Transverse colon (tissue), 4 donors: ENCODE measurements around a stretch of chr4.

GRCh38 chr4:76639336-76639734 lies 204.3 kb downstream of the SHROOM3 start:
- PRO-cap, result no peak
- RAMPAGE, long total RNA, 4 experiments, result no peak in any of the 4 experiments

- PRO-cap, result no peak
- RAMPAGE, long total RNA, 4 experiments, result no peak in any of the 4 experiments
Observed at GRCh38 chr4:76867542-76868693, 30.0 kb downstream of the SOWAHB start.

DNA sequence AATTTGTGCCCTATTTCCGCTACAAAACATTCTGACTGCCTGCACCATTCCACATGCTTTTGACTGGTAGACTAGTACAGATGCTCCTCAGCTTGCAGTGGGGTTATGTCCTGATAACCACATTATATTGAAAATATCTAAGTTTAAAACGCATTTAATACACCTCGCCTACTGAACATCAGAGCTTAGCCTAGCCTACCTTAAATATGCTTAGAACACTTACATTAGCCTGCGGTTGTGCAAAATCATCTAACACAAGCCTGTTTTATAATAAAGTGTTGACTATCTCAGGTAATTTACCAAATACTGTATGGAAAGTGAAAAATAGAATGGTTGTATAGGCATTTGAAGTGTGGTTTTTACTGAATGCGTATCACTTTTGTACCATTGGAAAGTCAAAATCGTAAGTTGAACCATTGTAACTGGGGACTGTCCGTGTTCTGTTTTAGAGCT lies 11.9 kb downstream of the SEPTIN11 start:
- PRO-cap, result no peak
- RAMPAGE, long total RNA, 4 experiments, result no peak in any of the 4 experiments

DNA sequence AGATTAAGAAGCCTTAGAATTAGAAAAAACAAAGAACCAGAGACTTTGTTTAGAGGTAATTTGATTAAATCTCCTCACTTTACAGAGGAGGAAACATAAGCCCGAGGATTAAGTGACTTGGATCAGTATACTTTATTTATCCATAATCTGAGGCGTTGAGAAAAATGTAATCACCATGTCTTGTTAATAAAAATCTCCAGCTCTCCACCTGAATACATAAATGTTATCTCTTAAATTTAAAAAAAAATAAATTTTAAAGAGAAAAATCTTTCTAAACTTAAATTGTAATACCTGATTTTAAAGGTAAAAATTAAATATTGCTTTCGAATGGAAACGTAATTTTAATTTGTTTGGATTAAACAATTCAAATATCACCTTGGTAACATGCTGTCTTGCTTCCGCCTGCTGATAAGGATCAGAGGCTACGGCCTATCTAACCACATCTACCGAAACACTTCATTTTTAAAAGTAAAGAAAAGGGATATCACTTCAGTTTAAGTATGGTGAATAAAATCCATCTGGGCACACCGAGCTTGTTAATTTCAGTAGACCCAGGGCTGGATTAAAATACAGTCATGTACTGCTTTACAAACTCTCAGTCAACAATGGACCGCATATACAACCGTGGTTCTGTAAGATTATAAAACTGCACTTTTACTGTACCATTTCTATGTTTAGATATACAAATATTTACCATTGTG lies 39.6 kb downstream of the SEPTIN11 start:
- PRO-cap, result no peak
- RAMPAGE, long total RNA, 4 experiments, result no peak in any of the 4 experiments

DNA sequence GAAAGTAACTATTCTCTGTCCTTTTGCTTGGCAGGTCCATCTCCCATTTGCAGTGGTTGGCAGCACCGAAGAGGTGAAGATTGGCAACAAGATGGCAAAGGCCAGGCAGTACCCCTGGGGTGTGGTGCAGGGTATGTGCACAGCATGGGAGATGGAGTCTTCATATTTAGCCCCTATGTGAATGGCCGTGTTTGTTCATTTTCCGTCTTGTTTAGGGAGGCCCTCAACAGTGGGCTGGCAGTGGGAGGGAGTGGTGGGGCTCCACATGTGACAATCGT lies 56.7 kb downstream of the CCNI start:
- PRO-cap, result no peak
- RAMPAGE, long total RNA, 4 experiments, result no peak in any of the 4 experiments

DNA sequence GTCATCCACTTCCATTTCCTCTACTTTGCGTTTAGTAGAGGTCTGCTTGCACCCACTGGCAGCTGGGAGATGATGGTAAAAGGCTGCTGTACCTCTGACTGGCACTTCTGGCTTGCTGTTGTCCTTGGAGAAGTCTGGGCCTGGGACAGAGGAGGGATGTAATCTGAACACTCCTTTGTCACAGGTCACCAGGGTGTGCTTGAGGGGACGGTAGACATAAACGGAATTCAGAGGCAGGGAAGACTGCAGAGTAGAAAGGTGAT lies 27.5 kb downstream of the CCNI start:
- PRO-cap, result no peak
- RAMPAGE, long total RNA, 4 experiments, result no peak in any of the 4 experiments

DNA sequence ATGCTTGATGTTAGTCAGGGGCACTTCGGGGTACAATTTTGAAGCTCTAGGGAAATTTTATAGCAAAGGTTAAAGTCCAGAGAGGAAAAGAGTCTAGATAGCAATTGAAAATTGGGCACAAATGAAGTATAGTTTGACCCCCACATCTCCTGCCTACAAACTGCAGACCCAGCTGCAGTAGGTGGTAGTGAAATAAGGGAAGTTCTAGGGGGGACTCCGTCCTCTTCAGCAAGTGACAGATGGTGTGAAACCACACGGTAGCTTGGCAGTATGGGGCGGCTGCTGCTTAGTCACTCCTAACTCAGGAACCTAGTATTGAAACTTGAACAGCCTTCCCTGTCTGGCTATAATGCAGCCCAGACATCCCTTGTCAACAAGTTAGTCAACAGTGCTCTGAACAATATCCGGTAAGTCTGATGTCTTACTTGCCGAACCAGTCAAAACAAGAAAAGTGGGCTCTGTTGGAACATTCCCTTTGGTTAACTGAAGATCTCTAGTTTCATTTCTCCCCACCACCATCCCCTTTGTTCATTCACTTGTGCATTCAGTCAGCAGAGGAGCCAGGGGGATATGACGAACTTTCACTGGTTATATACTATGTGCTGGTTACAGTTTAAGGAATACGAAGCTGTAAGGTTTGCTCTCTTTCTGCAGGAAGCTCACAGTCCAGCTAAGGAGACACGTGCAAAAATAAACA lies 18.7 kb upstream of the CXCL13 start:
- PRO-cap, result no peak
- RAMPAGE, long total RNA, 4 experiments, result no peak in any of the 4 experiments

GRCh38 chr4:77741541-77742188 lies 77.5 kb downstream of the CNOT6L start:
- PRO-cap, result no peak
- RAMPAGE, long total RNA, 4 experiments, result start-site peak on the minus strand in 1 of 4 experiments, at chr4:77741608-77742284 at its widest, 10 reads per replicate

- PRO-cap, result no peak
- RAMPAGE, long total RNA, 4 experiments, result no peak in any of the 4 experiments
Observed at GRCh38 chr4:77756076-77756659, 63.0 kb downstream of the CNOT6L start.

- PRO-cap, result no peak
- RAMPAGE, long total RNA, 4 experiments, result no peak in any of the 4 experiments
Observed at GRCh38 chr4:77795031-77795978, 23.9 kb downstream of the CNOT6L start.

DNA sequence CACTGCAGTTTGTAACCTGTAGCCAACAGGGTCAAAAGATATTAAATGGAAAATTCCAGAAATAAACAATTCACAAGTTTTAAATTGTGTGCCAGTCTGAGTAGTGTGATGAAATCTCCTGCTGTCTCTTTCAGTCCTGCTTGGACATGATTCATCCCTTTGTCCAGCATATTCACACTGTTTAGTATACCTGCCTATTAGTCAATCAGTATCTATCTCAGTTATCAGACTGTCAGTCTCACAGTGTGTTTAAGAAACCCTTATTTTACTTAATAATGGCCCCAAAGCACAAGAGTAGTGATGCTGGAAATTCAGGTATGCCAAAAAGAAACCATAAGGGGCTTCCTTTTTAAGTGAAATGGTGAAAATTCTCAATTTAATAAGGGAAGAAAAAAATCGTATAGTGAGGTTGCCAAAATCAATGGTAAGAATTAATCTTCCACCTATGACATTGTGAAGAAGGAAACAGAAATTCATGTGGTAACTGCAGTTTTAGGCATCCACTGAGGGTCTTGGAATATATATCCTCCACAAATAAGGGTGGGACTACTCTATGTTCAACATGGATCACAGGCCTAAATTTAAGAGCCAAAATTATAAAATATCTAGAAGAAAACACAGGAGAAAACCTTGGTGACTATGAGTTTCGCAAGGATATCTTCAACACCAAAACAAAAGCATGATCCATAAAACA lies 21.7 kb downstream of the CNOT6L start:
- PRO-cap, result no peak
- RAMPAGE, long total RNA, 4 experiments, result start-site peak on the minus strand in 1 of 4 experiments, centred at position 263 of the sequence, 8 reads per replicate

GRCh38 chr4:77810469-77811295 lies 8.5 kb downstream of the CNOT6L start:
- PRO-cap, result no peak
- RAMPAGE, long total RNA, 4 experiments, result no peak in any of the 4 experiments

- PRO-cap, result bidirectional peak, plus-strand start at chr4:77818591, minus-strand start at chr4:77818266; bidirectional peak, plus-strand start at chr4:77818841, minus-strand start at chr4:77818710; bidirectional peak, plus-strand start at chr4:77819113, minus-strand start at chr4:77819053; bidirectional peak, plus-strand start at chr4:77819307, minus-strand start at chr4:77819192
- RAMPAGE, long total RNA, 4 experiments, result start-site peak on the minus strand in 1 of 4 experiments, at chr4:77818573-77818779 at its widest, 8 reads per replicate
Observed at GRCh38 chr4:77818480-77819240, 508 bp downstream of the CNOT6L start.

- PRO-cap, result no peak
- RAMPAGE, long total RNA, 4 experiments, result no peak in any of the 4 experiments
Observed at GRCh38 chr4:77853124-77853574, 9.5 kb upstream of the MRPL1 start.

GRCh38 chr4:77922304-77922859 lies 59.8 kb downstream of the MRPL1 start:
- PRO-cap, result no peak
- RAMPAGE, long total RNA, 4 experiments, result no peak in any of the 4 experiments

DNA sequence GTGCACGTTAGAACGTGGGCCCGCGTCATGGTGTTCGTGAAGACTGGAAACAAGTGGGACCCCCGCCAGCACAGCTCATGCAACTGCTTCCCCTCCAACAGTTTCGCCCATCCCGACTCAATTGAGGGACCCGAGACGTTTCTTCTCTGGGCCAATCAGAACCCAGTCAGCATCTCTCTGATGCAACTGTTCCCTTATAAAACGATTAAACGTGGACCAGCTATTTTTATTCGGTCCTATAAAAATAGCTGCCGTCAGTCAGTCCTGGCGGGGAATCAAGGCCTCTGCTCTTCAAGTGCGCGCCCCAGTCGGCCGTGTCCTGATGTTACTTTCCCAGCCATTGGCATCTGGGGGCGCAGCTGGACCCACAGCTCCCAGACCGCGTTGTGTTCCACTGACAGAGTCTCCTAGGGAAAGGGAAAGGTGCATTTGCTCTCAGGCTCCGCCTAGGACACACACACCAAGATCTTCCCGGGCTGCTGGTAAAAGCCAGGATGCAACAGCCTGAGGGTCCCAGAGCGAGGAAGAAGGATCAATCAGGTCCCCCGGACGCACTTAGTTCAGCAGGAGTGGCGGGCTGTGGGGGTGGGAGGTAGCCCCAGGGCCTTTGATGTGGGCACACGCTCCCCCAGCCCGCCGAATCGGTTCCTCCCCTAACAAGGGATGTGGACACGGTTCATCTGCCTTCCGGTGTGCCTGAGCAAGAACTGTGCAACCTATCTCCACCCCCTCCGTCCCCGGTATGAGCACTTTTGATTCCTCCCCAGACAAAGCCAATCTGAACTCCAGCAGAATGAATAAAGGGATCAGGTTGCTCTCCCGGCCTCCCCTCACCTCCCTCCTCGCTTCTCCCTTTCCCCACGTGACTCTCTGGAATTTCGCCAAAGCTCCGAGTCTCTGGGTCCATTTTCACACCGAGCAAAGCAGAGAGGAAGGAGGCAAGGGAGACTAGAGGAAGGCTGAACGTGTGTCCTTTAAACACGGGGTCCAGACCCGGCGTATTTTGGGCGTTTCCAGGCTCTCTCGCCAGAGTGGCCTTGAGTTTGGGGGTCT lies 733 bp upstream of the FRAS1 start:
- PRO-cap, result unidirectional peak, plus-strand start at position 926 of the sequence
- RAMPAGE, long total RNA, 4 experiments, result no peak in any of the 4 experiments

GRCh38 chr4:78455071-78455383 lies 96.5 kb upstream of the ANXA3 start:
- PRO-cap, result unidirectional peak, minus-strand start at chr4:78455163
- RAMPAGE, long total RNA, 4 experiments, result no peak in any of the 4 experiments

GRCh38 chr4:78622300-78623035 lies 70.9 kb downstream of the ANXA3 start:
- PRO-cap, result bidirectional peak, plus-strand start at chr4:78622783, minus-strand start at chr4:78622482
- RAMPAGE, long total RNA, 4 experiments, result start-site peak on the plus strand in 1 of 4 experiments, at chr4:78622763-78622863 at its widest, 10 reads per replicate

GRCh38 chr4:78691284-78691795 lies 84.8 kb upstream of the BMP2K start:
- PRO-cap, result no peak
- RAMPAGE, long total RNA, 4 experiments, result no peak in any of the 4 experiments

DNA sequence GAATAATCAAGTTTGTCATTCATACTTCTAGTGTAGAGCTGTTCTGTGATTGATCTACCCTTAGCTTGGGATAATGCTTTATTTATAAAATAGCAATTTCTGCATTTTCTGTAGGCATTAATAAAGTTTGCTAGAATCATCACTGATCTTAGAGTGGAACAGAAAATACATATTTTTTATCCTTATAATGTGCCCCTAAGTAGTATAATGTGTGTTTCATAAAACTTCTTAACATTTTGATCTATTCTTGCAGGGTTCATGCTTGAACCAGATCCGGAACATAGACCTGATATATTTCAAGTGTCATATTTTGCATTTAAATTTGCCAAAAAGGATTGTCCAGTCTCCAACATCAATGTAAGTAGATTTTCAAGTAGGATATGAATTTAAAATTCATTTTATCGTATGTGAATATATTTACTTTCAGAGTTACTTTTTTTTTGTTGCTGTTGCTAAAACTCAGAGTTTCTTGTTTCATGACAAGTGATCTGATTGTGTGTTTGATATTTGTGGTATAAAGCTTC lies 79.8 kb downstream of the PAQR3 start:
- PRO-cap, result no peak
- RAMPAGE, long total RNA, 4 experiments, result no peak in any of the 4 experiments